Neuron (in vitro differentiated cells): ENCODE measurements around a stretch of chr1.

GRCh38 chr1:225823935-225824429, 14.1 kb downstream of the EPHX1 start:
- PRO-cap: no peak

GRCh38 chr1:225824879-225825991, 15.3 kb downstream of the EPHX1 start:
- PRO-cap: no peak

GRCh38 chr1:225890754-225891130, 1.8 kb upstream of the LEFTY1 start:
- PRO-cap: no peak

GRCh38 chr1:226000743-226001164, 1.6 kb upstream of the SDE2 start:
- PRO-cap: no peak

DNA sequence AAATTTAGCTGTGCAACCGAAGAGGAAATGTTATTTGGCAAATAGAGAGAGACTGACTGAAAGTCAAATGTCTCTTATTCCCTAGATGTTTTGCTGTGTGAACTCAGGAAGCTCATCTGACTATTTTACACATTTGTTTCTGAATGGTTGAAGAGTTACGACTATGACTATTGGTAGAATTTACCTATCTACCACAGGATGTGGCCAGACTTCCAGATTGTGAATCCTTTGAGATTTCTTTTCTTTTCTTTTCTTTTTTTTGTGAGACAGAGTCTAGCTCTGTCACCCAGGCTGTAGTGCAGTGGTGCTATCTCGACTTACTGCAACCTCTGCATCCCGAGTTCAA, 5.3 kb upstream of the SDE2 start:
- PRO-cap: no peak

- PRO-cap: no peak
Observed at GRCh38 chr1:226070732-226071140, 8.2 kb downstream of the H3-3A start.

DNA sequence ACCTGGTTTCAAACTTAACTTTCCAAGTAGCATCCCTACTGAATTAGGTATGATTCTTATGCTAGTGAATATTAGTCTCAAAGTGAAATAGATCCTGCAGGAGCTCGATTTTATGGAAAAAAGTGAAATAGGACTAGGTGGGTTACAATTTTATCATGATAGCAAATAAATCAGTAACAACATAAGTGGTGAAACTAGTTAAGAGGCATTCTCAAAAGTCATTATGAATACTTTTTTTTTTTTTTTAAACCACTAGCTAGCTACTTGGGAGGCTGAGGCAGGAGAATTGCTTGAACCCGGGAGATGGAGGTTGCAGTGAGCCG, 13.4 kb downstream of the H3-3A start:
- PRO-cap: no peak

DNA sequence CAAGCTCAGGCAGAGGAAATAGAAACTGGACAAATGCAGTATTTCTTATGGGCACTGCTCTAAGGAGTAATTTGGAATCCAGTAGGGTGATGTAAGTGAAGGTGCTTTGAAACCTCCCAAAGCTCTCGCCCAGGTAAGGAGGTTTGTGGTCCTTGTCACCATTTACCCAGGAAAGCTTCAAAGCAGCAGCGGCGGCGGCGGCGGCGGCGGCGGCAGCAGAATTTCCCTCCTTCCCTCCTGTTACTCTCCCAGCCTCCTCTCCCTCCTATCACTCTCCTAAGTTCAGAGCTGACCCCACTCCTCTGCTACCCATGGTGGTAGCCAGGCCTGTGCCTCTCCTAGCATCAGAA, 60.8 kb downstream of the ACBD3 start:
- PRO-cap: no peak

- PRO-cap: no peak
Observed at GRCh38 chr1:226127287-226128362, 58.9 kb downstream of the ACBD3 start.

- PRO-cap: no peak
Observed at GRCh38 chr1:226185529-226185993, 980 bp downstream of the ACBD3 start.

DNA sequence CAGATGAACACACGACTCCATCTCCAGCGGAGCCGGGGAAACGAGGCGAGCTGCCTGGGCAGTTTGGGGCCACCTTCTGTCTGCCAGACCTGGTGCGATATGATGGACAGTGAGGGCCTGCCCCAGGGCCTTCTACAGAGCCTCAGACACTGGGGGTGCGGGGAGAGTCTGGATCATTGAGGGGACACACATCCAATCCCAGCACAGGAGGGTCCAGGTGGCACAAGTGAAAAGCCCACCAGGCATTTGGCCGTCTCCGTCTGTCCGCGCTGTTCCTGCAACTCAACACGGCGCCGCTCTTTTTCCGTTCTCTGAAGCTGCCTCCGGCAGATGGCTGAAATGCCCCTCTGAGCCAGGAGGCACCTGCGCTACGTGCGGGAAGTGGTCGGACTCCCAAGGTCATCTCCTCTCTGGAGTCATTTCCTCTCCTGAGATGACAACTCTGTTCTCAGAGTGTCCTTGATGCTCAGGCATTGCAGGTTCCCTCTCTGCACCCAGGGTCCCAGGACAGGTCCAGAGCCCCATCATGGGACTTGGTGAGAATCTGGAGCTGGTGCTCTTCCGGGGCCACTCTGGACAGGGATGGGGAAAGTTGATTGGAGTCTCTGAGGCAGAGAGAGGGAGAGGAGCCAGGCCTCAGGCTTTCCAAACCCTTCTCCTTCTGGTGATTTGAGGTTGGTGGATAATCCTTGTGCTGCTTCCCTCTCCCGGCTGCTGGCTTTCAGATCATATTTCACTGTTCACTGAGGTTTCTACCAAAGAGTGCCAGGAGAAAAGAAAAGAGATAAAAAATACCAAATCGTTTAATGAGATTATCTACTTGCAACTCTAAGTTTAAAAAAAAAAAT, 14.0 kb upstream of the MIXL1 start:
- PRO-cap: no peak

- PRO-cap: no peak
Observed at GRCh38 chr1:226425635-226426074, 17.8 kb upstream of the PARP1 start.

DNA sequence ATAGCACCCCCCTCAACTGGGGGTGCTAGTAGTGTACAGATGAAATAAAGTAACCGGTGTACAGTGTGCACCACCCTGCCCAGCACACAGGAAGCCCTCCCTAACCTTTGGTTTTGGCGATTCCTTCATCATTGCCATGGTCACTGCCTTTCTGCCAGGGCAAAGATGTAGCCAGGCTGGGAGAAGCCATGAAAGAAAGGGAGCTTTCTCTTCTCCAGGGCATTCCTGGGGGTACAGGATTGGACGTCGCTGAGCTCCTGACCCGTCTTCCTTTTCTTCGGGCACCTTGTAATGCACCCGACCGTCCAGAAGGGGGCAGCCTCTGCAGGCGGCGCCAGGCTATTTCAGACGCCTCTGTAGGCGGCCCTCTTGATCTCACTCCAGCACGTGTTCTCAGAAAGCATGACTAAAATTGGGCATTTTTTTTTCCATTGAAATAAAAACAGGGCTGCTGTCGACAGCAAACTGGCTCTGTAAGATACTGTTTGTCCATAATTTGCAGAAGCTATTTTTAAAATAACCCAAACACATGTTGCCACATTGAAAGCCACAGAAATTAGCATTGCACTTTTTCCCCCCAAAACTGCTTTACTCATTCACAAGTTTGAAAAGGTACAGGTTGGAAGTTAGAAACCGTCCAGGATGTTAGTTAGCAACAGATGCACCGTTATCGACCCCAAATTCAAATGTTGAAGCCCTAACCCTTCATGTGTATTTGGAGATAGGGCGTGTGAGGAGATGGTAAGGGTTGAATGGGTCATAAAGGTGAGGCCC, 78.0 kb downstream of the STUM start:
- PRO-cap: no peak

GRCh38 chr1:226637060-226637627, 88.6 kb downstream of the STUM start:
- PRO-cap: no peak

- PRO-cap: no peak
Observed at GRCh38 chr1:226637628-226638068, 89.1 kb downstream of the STUM start.

- PRO-cap: no peak
Observed at GRCh38 chr1:226667870-226668606, 71.0 kb downstream of the ITPKB start.

DNA sequence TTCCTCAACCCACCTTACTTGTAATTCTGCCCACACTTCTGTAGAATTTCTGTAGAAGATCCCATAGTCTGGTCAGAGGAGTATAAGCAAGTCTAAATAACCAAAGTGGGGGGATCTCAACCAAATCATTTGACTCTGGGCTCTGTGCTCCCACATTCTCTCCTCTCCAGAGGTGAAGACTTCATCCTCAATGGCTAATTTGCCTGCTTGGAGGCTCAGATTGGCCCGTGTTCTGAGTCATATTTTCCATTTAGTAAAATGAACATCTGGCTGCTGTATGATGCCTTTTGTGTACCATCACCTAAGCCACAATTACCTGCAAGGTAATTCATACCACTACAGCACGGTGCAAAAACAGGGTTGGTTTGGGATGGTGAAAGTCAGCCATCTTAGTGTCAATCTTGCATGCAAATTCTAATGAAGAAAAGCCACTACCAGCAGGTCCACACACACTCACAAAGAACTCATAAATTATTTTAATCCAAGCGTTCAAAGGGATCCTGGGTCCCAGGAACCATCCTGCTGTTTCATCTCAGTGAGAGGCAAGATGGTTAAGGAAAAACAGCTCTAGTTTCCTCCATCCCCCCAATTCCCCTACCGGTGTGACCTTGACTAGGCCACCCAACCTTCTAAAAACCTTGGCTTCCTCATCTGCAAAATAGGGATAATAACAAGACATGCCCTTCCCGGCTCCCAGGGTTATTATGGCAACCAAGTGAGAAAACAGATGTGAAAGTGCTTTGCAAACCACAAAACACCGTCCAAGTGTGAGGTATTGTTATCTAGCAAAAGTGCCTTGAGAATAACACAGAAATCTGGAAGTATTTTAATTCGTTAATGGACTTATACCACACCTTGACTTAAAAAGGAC, 63.0 kb downstream of the ITPKB start:
- PRO-cap: no peak

GRCh38 chr1:226676907-226677694, 62.0 kb downstream of the ITPKB start:
- PRO-cap: no peak

DNA sequence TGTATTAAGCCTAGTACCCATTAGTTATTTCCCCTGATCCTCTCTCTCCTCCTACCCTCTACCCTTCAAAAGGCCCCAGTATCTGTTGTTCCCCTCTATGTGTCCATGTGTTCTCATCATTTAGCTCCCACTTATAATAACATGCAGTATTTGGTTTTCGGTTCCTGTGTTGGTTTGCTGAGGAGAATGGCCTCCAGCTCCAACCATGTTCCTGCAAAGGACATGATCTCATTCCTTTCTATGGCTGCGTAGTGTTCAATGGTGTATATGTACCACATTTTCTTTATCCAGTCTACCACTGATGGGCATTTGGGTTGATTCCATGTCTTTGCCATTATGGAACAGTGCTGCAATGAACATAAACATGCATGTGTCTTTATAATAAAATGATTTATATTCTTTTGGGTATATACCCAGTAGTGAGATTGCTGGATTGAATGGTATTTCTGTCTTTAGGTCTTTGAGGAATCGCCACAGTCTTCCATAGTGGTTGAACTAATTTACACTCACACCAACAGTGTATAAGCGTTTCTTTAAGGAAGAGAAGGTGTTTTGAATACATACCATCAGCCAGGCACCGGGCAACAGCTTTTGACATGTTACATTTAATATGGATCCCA, 49.3 kb downstream of the ITPKB start:
- PRO-cap: no peak

- PRO-cap: no peak
Observed at GRCh38 chr1:226696772-226697737, 42.0 kb downstream of the ITPKB start.